Placental epithelial cell (primary cell): ENCODE results near the gene SERAC1.

GRCh38 chr6:157813141-157813635 lies 9.9 kb upstream of the SNX9 start:
- CAGE, long polyA plus RNA = no peak

DNA sequence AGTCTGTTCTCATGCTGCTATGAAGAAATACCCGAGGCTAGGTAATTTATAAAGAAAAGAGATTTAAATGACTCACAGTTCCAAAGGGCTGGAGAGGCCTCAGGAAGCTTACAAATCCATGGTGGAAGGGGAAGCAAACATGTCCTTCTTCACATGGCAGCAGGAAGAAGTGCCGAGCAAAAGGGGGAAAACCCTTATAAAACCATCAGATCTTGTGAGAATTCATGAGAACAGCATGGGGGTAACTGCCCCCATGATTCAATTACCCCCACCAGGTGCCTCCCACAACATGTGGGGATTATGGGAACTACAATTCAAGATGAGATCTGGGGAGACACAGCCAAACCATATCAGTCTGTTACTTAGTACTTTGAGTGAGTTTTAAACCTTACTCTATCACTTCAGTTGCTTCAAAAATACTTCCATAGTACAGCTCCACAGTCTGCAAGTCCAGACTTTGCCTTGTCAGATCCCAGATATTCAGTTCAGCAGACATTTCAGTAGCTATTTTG lies 9.5 kb downstream of the SNX9 start:
- CAGE, long polyA plus RNA = no peak

GRCh38 chr6:157848817-157849263 lies 25.8 kb downstream of the SNX9 start:
- CAGE, long polyA plus RNA = no peak

GRCh38 chr6:157874248-157874978 lies 51.4 kb downstream of the SNX9 start:
- CAGE, long polyA plus RNA = no peak

DNA sequence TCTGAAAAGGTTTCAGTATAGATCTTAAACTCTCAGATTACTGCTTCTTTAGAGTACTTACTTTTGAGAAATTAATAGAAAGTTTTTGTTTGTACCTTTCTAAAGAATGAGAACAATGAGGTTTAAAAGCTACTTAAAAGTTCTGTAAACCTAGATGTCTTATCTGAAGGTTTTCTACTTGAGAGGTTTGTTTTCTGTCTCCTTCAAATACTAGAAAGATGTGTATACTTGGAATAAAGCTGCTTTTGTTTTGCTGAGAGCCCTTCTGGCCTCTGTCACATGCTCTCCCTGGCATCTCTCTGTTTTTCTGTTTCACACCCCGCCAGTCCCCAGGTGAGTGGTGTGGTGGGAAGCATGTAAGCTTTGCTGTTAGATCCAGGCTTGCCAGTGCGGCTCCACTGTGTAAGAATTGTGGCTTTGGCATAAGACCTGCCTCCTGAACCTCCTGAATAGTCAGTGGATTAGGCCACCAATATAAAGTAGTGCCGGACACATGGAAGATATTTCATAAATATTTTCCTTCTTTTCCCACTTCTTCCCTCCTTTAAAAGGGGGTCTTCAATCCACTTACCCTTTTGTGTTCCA lies 56.8 kb downstream of the SNX9 start:
- CAGE, long polyA plus RNA = no peak

GRCh38 chr6:157889727-157890397 lies 66.8 kb downstream of the SNX9 start:
- CAGE, long polyA plus RNA = no peak

DNA sequence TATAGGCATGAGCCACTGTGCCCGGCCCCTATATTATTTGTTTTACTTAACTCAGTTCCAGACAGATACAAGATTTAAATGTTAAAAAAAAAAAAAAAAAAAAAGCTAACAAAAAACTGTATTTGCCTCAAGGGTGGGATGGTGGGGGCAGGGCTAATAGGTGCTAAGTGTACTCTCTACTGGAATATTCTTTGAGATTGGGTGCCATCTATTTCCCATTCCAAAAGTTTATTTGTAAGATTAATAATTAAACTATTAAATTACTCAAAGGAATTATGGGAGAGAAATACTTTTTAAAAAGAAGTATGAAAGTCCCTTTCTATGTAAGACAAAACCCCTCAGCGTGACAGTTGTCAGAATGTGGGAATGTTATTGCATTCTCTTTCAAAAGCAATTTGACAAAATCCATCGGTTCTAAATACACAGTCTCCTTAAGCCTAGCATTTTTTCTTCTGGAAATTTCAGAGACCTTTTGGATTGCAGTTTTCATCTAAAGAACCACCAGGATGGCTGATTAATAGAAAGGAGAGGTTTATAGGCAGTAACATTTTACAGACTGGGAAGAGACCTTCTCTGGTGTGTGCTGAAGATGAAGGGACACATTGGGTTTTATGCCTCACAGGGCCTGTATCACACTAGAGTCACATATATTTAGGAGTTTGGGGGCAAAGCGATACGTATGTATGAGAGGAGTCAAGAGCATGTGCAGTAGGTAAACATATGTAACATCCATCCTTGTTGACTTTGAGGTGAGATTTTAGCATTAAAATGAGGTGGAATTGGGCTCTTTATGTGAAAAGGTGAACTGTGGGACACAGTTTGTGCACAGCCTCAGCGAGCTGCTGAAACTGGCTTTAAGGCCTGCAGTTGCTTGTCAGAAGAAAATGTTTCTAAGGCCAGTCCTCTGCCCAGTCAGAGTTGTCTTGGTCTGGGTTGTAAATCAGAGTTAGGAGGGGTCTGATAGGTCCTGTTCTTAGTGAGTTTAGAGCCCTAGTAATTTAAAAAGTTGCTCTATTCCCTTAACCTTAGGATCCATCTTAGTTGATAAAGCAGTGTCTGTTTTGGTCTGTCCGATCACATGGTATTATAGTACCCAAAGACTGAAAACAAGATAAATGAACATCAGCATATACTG lies 71.7 kb downstream of the SNX9 start:
- CAGE, long polyA plus RNA = no peak

DNA sequence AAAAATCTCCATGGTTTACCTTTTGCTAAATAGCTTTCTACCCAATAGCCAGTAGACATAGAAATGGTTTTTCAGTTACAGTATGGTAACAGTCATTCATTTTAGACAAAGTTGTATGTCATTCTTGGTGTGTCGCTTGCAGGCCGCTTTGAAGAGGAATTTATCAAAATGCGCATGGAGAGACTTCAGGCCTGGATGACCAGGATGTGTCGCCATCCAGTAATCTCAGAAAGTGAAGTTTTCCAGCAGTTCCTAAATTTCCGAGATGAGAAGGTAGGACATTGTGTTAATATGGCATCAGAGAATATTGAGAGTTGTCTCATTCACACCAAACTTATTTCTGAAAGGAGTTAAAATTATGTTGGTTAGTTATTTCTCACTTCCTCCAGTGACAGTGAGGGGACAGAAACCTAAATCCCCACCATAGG lies 60.3 kb upstream of the SYNJ2 start:
- CAGE, long polyA plus RNA = no peak

DNA sequence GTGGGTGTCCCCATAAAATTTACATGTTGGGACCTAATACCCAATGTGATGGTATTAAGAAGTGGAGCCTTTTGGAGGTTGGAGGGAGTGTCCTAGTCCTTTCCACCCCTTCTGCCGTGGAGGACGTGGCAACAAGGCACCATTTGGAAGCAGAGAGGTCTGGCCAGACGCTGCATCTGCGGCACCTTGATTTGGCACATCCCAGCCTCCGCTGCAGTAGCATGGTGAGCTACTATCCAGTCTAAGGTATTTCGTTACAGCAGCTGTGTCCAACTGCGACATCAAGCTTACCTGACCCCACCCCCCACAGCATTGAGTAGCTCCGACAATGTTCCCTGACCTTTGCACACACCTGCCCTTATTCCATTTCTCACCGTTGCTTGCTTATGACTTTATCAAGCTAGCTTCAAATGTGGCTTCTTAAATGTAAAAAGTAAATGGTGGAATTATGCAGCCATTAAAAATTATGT lies 29.8 kb upstream of the SYNJ2 start:
- CAGE, long polyA plus RNA = no peak

DNA sequence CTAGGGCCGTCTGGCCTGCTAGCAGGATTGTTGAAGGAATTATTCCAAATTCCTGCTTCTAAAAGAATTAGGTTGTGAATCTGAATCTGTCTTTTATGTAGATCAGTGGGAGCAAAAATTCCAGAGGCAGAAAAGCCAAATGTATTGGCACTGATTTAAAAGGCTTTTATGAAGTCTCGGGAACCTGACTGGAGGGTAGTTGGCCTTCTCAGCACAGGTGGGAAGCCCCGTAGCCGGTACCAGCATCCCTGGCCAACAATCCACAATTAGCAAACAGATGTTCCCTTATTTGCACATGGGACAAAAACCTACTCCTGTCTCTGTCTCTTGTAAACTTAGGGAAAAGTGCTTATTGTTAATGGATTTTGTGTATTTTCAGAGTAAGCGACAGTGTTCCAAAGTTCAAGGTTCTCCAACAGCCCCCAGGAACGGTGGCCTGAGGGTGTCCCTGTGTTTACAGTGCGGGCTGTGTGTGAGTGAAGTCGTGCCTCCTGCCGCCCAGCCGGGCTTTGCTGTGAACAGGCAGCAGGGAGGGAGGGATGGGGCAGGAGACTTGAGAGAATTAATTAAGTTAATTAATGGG lies 3.7 kb downstream of the SYNJ2 start:
- CAGE, long polyA plus RNA = no peak

DNA sequence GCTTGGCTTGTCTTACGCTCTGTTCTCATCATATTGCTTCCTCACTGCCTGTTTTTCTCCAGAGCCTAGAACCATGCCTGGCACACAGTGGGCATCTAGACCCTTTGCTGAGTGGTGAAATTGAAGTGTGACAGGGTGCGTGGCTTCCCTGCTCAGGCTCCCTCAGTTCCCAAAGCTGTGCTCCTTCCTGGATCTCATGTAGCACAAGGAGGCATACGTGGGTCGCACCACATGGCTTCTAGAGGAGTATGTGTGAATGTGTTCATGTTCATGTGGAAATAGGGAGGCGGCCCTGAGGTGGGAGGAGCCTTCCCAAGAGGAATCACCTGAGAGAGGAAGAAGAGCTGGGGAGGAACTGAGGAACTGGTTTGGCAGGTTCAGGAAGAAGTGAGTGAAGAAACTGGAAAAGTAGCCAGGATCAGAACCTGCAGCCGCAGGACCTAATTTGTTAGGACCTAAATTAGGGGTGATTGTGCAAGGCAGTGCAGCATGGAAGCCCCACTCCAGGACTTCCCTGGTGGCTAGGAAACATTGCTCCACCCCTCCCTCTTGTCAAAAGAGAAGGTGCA lies 20.5 kb downstream of the SYNJ2 start:
- CAGE, long polyA plus RNA = no peak

- CAGE, long polyA plus RNA = no peak
Measured at GRCh38 chr6:158016858-158017402, 35.3 kb downstream of the SYNJ2 start.

DNA sequence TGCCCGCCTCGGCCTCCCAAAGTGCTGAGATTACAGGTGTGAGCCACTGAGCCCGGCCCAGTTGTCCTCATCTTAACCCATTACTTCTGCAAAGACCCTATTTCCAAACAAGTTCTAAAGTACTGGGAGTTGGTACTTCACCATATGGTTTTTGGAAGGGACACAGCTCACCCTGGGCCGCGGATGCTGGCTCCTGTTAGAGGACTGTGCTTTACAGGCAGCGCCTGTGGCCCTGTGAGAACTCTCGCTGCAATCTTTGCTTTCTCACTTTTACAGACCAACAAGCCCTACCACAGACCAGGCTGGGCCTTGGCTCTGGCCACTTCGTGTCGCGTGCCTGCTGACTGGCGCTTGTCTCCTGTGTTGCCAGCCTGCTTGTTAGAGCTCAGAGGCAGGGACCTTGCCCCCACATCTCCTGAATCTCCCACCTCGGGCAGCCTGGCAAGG lies 56.0 kb downstream of the SYNJ2 start:
- CAGE, long polyA plus RNA = no peak

GRCh38 chr6:158167664-158168490 lies at the start of gene SERAC1:
Gene SERAC1 (minus strand): TSS chr6:158168262.
- CAGE, long polyA plus RNA = no peak

GRCh38 chr6:158231961-158232674 lies 64.0 kb downstream of the GTF2H5 start:
- CAGE, long polyA plus RNA = no peak

- CAGE, long polyA plus RNA = no peak
Measured at GRCh38 chr6:158279490-158280199, 32.6 kb upstream of the TULP4 start.

DNA sequence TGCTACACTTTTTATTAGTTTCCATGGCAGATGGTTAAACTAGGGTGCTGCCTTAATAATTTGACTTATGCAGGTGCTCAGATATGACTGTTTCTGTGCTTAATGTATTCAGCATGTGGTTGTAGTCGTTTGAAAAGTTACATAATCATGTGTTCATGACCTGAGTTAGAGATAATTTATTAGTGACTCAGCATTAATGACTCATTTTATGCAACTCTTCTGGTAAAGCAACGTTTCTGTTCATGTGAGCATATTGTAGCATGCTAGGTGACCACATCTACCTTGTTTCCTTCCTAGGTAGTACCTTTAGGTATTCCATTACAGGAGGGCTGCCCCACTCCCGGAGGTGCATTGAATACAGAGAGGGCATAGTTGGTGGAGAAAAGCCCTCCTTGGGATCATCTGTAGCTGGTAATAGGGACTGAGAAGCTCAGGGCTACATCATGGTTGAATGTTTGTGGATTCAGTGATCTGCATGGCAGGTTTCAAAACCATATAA lies 11.0 kb downstream of the TULP4 start:
- CAGE, long polyA plus RNA = no peak

DNA sequence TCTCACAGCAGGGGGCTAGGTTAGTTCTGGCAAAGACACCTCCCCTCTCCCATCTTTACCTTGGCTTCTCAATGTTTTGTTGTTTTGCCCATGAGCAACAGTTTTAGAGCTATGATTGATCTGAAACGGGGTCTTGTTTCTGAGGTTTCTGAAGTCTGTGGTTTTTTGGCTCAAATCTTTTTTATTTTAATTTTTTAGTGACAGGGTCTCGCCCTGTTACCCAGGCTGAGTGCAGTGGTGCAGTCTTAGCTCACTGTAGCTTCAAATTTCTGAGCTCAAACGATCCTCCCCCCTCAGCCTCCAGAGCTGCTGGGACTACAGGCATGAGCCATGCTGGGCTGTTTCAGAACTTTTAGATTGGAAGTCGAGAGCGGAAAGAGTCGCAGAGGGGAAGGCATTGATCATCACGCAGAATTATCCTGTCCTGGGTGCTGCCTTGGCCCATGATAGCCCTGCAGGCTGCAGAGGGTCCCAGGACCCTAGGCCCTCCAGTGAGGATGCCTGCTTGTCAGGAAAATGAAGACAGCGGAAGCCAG lies 9.0 kb downstream of the TMEM181 start:
- CAGE, long polyA plus RNA = no peak

- CAGE, long polyA plus RNA = no peak
Measured at GRCh38 chr6:158632989-158634108, 11.2 kb downstream of the DYNLT1 start.

GRCh38 chr6:158648646-158649163 lies 1.1 kb upstream of the SYTL3 start:
- CAGE, long polyA plus RNA = no peak